Duodenum (tissue), 1 donor: ENCODE data around the gene GPR55.

DNA sequence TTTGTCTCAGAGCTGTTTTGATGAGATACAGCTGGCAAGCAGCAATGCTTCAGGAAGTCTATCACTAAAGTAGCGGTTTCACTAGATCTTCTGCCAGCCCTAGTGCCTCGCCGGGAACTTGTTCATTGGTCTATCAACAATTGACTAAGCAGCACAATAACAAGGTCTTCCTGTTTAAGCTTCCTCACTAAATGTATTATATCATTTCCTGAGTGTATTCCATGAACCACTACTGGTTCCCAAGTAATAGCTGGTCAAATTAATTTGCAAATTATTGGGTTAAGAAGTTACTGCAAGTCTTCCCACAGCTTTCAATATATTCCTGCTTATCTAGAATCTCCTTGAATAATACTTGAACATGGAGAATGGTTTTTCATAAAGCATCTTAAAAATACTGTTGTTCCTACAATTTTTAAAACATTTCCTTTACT, 69.1 kb downstream of the TRIP12 start:
- PRO-cap: no peak

DNA sequence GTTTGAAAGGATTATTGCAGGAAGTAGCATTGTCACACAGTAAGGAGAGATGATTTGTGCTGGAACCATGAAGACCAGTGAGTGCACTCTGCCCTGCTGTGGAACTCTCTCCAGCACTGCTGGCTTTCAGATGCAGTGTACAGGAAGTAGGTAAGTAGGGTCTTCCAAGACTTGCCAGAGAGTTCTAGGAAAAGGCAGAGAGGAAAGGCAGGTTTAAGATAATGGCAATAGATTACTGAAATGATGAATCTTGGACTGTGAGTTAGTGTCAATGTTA, 11.2 kb downstream of the SP110 start:
- PRO-cap: unidirectional peak, plus-strand start at position 190 of the sequence

GRCh38 chr2:230217421-230217899, 2.3 kb downstream of the SP110 start:
- PRO-cap: no peak

DNA sequence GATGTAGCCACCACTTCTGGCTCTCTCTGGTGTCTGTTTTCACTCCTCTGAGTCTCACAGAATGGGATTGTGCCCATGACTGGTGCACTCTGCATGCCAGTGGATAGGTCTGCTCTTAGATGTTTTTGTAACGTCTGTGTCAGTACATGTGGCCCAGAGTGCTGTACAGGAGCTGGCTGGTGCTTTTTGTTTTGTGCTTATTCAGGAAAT, 6.8 kb upstream of the SP100 start:
- PRO-cap: no peak

DNA sequence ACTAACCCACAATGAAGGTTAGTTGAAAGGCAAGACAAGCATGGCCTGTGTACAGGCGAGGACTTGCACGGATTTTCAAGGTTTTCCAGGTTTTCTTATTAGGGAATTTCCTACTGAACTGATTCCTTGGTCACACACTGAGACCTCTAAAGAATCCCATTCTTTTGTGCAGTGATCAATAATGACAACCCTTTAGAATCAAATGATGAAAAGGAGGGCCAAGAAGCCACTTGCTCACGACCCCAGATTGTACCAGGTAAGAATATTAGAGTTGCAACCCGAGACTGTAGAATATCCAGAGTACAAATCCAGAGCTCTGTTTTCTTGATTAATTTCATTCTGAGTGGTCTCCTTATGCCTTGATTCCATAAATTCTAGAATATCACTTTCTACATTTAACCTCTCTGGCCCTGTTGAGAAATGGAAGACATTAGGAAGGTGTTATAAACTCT, 47.9 kb downstream of the SP100 start:
- PRO-cap: no peak

- PRO-cap: no peak
These were observed 101.4 kb upstream of the CAB39 start for GRCh38 chr2:230611184-230611655.

- PRO-cap: no peak
These were observed 52.1 kb upstream of the CAB39 start for GRCh38 chr2:230660415-230661013.

DNA sequence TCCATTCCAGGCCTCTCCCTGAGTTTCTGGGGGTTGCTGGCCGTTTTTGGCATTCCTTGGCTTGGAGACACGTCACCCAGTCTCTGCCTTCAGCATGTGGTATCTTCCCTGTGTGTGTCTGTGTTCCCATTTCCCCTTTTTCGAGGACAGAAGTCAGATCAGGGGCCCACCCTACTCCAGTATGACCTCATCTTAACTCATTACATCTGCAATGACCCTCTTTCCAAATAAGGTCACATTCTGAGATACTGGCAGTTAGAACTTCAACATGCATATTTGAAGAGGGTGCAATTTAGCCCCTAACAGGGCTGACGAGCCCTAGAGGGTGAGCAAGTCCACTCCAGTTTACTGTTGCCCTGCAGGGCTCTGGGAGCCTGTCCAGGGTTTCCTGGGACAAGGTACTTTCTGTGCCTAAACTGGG, 45.4 kb upstream of the CAB39 start:
- PRO-cap: no peak

DNA sequence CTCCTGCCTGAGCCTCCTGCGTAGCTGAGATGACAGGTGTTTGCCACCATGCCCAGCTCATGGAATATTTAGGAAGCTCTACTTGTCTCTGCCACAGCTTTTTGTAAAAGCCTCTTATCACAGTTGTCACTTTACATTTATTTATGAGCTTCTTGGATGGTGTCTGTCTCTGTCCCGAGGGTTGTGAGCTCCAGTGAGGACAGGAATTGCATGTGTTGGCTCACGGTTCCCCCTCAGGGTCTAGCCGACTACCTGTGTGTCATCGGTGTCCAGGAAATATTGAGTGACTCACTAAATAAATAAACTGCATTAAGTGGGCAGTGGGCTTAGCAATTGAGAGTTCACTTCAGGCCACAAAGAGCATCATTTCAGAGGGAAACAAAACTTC, 27.9 kb upstream of the CAB39 start:
- PRO-cap: no peak

- PRO-cap: bidirectional peak, plus-strand start at chr2:230713915, minus-strand start at chr2:230713798; bidirectional peak, plus-strand start at chr2:230714293, minus-strand start at chr2:230714251
These were observed 1.0 kb downstream of the CAB39 start for GRCh38 chr2:230713368-230714406.

GRCh38 chr2:230746851-230747371, 34.3 kb downstream of the CAB39 start:
- PRO-cap: no peak

- PRO-cap: no peak
These were observed 4.6 kb downstream of the ITM2C start for GRCh38 chr2:230869381-230869694.

- PRO-cap: no peak
These were observed 13.0 kb downstream of the ITM2C start for GRCh38 chr2:230877531-230878323.

DNA sequence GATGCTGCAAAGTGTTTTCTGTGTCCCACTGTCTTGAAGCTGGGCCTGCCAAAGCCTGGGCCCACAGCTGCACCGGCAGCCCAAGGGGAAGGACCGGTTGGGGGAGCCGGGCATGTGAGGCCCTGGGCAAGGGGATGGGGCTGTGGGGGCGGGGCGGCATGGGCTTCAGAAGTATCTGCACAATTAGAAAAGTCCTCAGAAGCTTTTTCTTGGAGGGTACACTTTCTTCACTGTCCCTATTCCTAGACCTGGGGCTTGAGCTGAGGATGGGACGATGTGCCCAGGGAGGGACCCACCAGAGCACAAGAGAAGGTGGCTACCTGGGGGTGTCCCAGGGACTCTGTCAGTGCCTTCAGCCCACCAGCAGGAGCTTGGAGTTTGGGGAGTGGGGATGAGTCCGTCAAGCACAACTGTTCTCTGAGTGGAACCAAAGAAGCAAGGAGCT, 13.6 kb downstream of the ITM2C start:
- PRO-cap: no peak

DNA sequence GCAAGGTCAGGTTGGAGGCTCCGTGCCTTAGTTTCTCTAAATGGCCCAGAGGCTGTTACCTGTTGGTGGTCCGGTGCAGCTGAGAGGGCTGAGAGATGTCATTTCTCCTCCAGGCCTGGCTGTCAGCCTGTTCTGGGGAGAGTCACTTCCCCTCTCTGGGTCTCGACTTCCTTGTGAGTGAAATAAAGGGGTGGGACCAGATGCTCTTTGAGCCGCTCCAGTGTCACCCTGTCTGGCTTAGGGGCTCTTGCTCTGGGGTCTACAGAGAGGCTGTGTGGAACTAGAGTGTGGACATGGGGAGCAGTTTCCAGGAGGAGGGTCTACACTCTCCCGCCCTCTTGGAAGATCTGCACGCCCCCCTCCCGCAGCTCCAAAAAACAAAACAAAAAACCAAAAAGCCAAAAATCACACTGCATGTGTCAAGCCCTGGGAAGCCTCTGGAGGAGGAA, at the start of gene GPR55:
GPR55 (minus strand) TSS at position 134 of the 449 bp plus-strand sequence.
- PRO-cap: unidirectional peak, minus-strand start at position 121 of the sequence

DNA sequence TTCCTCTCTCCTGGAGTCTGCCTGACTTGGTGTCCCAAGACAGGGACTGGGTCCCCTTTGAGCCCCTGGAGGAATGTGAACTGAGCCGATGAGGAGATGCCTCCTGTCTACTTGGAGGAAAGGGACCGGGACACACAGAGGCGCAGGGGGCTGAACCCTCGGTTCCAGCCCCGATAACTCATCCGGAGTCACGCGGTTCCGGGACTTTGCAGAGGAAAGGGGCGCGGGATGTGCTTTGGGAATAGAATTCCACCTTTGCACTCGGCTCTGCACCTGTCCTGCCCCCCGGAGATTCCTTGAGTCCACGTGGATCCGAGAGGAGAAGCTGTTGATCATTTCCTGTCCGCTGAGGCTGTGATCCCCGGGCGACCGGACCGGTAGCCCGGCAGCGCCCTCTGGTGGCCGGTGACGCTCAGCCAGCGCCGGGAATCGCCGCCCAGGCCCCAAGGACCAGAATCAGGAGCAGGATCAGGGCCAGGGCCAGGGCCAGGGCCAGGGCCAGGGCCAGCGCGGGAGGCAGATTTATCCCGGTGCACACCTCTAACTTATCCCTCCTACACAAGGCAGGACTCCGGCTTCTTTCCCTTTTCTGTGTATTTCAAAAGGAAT, 8.8 kb upstream of the SPATA3 start:
- PRO-cap: no peak

DNA sequence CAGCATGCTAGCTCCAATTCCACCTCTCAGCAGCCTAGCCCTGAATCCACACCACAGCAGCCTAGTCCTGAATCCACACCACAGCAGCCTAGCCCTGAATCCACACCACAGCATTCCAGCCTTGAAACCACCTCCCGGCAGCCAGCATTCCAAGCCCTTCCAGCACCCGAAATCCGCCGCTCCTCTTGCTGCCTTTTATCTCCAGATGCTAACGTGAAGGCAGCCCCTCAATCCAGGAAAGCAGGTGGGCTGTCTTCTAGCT, 301 bp downstream of the SPATA3 start:
- PRO-cap: no peak

DNA sequence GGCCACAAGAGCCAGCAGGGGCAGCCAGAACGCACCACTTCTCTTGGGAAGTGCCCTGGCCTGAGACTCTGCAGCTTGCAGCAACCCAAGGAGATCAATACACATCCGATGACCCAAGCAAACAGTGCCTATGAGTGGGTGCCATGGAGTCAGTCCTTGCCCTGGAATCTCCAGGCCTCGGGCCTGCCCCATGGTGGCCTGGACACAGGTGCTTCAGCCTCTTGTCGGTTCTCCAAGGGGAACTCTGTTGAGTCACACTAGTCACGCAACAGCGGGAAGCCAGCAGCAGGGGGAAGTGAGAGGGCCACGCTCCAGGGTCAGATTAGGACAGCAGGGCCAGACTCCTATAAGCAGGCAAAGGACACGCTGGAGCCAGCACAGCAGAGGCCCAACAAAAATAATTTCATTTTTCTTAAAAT, 16.6 kb upstream of the ARMC9 start:
- PRO-cap: no peak

GRCh38 chr2:231199223-231199629, 795 bp downstream of the ARMC9 start:
- PRO-cap: no peak

DNA sequence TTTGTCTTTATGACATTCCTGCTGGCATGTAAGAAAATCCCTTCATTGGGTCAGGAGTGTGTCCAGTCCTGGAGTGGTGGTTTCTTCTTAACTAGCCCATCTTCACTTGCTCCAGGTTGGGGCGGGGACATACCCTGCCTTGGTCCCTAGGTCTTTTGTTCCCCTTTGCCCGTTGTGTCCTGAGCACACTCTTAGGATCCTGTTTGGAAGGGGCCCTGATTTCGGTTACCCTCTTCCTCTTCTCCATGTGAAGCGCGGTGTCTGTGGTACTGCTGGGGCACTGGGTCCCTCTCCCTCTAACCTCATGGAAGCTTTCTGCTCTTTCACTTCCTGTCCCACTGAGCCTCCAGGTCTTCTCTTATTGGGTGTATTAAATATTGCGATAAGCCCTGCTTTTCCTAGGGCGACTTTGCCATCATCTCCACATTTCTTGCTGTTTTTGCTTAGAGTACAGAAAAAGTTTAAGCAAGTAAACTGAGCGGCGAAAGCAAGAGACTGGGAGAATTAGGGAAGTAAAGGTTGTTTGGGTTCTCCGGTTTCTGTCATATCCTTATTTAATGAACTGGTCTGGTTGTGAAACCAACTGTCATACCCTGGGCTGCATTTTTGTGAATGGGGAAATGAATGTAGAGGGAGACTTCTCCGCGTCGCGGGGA, 73.9 kb upstream of the B3GNT7 start:
- PRO-cap: no peak